ENCODE data around the genes BCL3 and TOMM40.

DNA sequence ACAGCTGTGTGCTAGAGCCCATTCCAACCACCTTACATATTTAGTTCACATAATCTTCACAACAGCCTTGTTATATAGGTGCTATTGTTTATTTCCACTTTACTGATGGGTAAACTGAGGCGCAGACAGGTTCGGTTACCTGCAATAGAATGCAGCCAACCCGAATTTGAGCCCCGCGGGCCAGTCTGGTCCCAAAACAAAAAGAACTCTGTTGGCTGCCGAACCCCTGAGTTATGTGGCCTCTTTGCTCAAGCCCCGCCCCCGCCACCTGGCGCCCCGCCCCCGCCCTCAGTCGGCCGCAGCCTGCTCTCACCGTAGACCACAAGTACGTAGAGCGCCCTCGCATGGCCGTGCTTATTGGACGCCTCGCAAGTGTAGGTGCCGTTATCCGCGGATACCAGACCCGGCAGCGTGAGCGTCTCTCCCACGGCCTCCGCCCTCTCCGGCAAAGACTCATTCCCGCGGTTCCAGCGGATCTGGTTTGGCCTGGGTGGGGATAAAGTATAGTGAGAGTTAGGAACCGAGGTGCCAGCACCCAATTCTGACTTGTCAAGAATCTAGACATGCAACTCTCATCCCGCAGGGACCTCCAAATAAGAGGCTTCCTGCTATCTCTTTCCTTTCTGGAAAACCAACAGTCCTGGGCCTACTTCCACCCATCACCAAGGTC lies 5.5 kb upstream of the ZNF428 start:
- PRO-cap: no peak

GRCh38 chr19:43660261-43660876 lies 9.6 kb downstream of the PLAUR start:
- PRO-cap: no peak

DNA sequence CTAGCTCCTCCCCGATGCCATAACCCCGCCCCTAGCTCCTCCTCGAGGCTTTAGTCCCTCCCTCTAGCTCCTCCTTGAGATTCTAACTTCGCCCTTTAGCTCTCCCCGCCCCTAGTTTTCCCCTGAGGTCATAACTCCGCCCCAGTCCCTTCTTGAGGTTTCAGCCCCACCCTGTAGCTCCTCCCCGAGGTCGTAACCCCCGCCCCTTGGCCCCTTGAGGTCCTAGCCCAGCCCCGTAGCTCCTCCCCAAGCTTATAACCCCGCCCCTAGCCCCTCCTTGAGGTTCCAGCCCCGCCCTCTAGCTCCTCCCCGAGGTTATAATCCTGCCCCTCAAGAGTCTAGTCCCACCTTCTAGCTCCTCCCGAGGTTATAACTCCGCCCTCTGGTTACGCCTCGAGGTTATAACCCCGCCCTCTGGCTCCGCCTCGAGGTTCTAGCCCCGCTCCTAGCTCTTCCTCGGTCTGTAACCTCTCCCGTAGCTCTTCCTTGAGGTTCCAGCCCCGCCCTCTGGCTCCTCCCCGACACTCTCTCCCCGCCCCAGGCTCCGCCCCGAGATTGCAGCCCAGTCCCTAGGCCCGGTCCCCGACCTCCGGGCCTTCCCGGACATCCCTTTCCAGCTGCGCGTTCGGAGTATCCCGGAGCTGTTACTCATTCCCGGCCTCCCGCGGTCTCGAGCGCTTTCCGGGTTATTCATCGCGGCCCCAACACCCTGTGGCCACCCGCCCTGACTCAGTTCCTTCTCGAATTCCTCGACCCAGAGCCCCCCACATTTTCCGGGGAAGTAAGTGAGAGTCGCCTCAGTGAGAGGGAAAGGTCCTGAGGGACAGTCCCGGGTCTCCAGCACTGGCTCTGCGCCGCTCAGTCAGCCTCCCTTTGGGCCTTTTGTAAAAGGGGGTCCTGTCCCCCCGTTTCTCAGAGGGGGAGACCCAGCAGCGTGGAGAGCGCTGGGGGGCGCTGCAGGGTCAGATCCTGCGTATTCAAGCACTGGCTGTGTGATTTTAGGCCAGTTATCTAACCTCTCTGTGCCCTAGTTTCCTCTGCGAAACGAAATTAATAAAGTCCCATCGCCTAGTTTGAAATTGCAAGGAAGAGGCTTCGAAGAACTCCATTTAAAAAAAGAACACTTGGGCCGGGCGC lies 1.2 kb downstream of the PLAUR start:
- PRO-cap: bidirectional peak, plus-strand start at position 616 of the sequence, minus-strand start at position 458 of the sequence

- PRO-cap: no peak
Measured at GRCh38 chr19:43744977-43745500, 9.7 kb downstream of the SMG9 start.

DNA sequence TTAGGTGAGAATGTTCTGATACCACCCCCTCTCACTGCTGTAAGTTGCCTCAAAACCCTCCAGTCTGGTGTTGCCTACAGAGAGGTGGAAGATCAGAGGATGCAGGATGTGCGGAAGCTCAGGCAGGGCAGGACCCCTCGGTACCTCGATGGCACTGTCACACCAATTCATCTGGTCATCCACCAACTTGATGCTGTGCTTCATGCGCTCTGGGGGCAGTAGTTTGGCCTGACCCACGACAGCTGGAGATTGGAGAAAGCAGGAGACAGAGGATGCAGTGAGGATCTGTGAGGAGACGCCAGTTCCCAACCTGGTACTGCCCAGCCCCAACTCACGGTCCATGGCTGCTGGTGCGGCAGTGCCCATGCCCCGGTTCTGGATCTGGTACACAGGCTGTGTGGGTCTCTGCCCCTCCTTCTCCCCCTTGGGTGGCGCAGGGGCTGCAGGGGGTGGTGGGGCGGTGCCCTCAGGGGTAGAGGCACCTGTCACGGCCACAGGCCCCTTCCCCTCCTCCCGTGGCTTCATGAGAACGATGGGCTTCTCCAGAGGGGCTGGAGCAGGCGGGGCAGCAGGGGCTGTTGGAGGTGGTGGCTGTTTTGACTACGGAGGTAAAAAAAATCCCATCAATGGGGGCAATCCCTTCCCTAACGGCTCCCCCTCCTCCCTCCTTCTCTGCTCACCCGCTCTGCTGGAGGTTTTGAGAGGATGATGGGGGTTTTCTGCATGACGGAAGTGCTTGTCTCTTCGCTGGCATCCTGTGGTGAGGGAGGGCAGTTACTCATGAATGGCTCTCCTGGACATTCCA lies 7.3 kb downstream of the SMG9 start:
- PRO-cap: no peak

- PRO-cap: no peak
Measured at GRCh38 chr19:43820363-43821021, 6.6 kb upstream of the ZNF283 start.

GRCh38 chr19:44031977-44032675 lies 6.9 kb downstream of the ZNF222 start:
- PRO-cap: no peak

- PRO-cap: no peak
Measured at GRCh38 chr19:44130819-44131957, 10.2 kb upstream of the ZNF234 start.

DNA sequence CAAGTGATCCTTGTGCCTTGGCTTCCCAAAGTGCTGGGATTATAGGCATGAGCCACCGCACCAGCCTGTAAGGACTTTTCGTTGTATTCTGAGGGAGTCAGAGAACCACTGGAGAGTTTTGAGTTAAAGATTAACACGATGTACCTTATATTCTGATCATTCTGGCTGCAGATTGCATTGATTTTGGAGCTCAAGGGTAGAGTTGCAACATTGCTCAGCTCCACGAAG lies 41.8 kb upstream of the CEACAM20 start:
- PRO-cap: no peak

GRCh38 chr19:44671563-44672157 lies 378 bp downstream of the CEACAM19 start:
- PRO-cap: no peak

DNA sequence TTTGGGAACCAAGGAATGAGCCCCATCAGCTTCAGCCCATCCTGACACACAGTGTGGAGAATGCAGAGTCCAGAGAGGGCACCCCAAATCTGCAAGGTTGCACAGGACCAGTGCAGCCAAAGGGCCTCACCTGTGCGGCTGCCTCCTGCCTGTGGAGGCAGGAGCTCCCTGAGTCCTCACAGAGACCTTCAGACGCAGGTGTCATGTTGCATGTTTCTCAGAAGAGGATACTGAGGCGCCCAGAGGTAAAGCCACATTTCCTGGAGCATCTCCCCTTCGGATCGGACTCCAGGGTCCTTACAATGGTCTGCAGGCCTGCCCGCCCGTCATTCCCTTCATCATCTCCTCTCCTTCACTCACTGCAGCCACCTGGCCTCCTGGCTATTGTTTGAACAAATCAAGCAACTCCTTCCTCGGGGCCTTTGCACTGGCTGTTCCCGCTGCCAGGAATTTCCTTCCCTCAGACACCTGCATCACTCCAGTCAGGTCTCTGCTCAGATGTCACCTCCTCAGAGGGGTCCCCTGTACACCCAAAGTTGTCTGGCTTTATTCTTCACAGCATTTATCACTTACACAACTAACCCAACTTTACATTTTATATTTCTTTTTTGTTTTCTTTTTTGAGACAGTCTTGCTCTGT lies 20.3 kb downstream of the CEACAM16 start:
- PRO-cap: no peak

DNA sequence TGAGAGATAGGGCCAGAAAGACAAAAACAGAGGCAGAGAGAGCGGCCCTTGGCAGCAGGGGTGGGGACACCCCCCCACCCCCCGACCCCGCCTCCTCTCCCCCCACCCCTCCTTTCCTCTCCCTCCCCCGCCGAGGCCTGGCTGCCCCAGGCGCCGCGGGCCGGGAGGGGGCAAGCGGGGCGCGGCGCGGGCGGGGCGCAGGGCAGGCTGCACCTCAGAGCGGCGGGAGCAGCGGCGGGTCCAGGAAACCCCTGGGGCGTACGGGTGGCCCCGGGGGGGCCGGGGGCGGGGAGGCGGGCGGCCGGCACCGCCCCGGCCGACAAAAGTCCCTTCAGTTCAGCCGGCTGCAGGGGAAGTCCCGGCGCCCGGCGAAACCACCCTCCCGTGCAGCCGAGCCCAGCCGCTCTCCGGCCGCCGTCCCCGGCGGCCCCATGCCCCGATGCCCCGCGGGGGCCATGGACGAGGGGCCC lies at the start of gene BCL3:
Gene BCL3, plus strand, starts transcription at position 349 of the 470 bp plus-strand sequence.
- PRO-cap: bidirectional peak, plus-strand start at position 349 of the sequence, minus-strand start at position 62 of the sequence

GRCh38 chr19:44749108-44749517 lies 605 bp downstream of the BCL3 start:
- PRO-cap: no peak

DNA sequence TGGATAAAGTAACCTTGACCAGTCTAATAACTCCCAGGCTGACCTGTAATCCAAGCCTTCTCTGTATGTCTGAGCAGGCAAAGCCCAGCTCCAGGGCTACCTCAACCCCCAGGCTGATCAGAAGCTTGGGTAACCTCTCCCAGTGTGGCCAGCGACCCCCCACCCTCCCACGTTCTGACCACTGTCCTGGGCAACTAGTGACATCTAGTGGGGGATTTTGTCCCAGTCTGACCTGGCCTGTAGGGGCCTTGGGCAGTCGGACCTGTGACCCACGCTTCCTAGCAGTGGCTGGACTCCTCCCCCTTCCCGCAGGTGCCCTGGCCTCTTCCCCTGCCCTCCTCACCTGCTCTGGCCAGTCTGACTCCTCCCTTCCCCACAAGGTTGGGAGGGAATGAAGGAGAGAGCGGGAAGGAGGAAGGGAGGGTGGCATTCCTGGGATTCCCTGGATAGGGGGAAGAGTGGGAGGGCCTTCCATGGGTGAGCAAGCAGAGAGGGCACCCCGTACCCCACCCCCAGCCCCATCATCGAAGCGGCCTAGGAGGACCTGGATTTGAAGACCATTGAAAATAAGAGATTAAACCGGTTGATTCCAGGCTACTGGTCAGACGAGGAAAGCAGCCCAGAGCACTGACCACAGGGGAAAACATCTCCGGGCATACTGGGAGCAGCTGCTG lies 848 bp upstream of the BCAM start:
- PRO-cap: no peak

GRCh38 chr19:44844391-44845311 lies 1.4 kb upstream of the NECTIN2 start:
- PRO-cap: bidirectional peak, plus-strand start at chr19:44845038, minus-strand start at chr19:44844835

- PRO-cap: no peak
Measured at GRCh38 chr19:44857668-44858319, 11.7 kb downstream of the NECTIN2 start.

DNA sequence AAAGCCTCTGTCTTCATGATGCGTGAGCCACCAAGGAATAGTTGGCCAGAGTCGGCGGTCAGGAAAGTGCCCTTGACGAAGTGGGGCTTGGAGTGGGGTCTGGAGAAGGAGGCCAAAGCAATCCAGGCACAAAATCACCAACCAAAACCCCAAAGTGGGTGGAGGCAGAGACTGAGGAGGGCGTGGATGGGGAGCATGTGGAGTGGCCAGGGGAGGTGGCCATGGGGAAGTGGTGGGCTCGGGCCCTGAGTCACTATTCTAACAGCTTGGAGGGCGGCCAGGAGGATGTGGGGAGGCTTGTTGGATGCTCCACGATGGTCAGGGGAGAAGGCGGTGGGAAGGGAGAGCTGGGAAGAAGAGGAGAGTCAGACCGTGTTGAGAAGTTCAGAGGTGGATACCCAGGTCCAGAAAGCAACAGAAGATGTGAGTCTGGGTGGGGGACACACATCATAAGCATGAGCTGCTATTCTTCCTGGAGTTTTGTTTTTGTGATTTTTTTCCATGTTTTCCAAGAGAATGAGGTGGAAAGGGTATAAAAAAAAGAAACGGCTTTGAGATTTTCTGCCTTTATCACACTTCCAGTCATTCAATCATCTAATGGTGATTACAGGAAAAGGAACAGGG lies 20.9 kb upstream of the TOMM40 start:
- PRO-cap: no peak

GRCh38 chr19:44891041-44891896 lies at the start of gene TOMM40:
Gene TOMM40, plus strand, starts transcription at chr19:44891254.
- PRO-cap: bidirectional peak, plus-strand start at chr19:44891215, minus-strand start at chr19:44890915; unidirectional peak, plus-strand start at chr19:44891255

GRCh38 chr19:44904170-44905172 lies 1.1 kb upstream of the APOE start:
- PRO-cap: no peak

DNA sequence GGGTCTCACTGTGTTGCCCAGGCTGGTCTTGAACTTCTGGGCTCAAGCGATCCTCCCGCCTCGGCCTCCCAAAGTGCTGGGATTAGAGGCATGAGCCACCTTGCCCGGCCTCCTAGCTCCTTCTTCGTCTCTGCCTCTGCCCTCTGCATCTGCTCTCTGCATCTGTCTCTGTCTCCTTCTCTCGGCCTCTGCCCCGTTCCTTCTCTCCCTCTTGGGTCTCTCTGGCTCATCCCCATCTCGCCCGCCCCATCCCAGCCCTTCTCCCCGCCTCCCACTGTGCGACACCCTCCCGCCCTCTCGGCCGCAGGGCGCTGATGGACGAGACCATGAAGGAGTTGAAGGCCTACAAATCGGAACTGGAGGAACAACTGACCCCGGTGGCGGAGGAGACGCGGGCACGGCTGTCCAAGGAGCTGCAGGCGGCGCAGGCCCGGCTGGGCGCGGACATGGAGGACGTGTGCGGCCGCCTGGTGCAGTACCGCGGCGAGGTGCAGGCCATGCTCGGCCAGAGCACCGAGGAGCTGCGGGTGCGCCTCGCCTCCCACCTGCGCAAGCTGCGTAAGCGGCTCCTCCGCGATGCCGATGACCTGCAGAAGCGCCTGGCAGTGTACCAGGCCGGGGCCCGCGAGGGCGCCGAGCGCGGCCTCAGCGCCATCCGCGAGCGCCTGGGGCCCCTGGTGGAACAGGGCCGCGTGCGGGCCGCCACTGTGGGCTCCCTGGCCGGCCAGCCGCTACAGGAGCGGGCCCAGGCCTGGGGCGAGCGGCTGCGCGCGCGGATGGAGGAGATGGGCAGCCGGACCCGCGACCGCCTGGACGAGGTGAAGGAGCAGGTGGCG lies 2.8 kb downstream of the APOE start:
- PRO-cap: no peak